Colon Carcinoma Metastatic in the Lung (tissue), 2 donors: ENCODE measurements around the genes HGF, ABCB1 and CLDN12.

GRCh38 chr7:80524526-80525094 is 12.7 kb upstream of the GNAT3 start:
- PRO-cap, 2 experiments, result no peak in any of the 2 experiments

DNA sequence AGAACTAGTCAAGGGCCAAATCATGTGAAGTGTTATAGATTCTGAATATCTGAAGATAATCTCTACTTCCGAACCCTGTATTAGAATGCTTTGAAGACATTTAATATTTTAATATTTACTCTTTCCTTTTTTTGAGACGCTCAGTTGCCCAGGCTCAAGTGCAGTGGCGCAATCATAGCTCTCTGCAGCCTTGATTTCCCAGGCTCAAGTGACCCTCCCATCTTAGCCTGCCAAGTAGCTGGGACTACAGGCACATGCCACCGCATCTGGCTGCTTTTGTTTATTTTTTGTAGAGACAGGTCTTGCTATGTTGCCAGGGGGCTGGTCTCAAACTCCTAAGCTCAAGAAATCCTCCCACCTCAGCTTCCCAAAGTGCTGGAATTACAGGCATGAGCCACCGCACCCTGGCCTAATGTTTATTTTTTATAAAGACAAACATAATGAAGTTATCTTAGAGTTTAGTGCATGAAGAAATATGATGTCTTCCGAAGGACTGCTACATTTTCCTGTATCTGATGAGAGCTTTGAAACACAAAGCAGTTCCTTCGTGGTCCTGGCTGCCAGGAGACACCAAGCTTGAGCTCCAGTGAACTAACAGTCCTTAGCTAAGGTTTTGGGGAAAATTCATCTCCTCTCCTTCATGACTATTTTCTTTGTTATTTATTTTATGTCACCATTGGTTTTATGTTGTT is 44.2 kb upstream of the CD36 start:
- PRO-cap, 2 experiments, result no peak in any of the 2 experiments

GRCh38 chr7:80623513-80624465 is 14.7 kb upstream of the CD36 start:
- PRO-cap, 2 experiments, result no peak in any of the 2 experiments

- PRO-cap, 2 experiments, result no peak in any of the 2 experiments
Observed at GRCh38 chr7:80640743-80641305, 2.4 kb downstream of the CD36 start.

DNA sequence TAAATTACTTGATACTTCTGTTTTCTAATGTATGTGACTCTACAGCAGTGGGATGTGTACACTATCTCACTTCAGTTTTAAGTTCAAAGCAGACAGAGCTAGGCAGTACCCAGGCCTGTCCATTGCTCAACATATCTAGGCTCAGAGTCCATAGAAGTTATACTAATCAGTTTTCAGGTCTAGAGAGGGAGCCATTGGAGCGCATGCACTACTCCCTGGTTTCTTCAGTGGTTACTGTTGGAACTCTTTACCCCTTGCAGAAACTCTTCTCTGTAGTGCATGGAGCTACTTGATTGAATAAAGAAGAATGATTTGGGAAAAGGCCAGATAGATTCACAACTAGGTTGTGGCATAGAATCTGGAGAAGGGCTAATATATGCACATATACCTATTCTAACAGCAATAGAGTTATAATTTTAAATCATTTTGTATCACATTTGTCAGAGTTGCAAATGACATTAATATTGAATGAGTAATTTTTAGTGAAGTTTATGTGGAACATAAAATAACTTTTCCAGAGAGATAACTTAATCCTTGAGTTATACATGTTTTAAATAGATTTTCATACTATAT is 4.5 kb downstream of the CD36 start:
- PRO-cap, 2 experiments, result no peak in any of the 2 experiments

- PRO-cap, 2 experiments, result no peak in any of the 2 experiments
Observed at GRCh38 chr7:81690212-81690842, 79.5 kb downstream of the HGF start.

- PRO-cap, 2 experiments, result no peak in any of the 2 experiments
Observed at GRCh38 chr7:81769822-81770821, at the start of gene HGF. HGF (minus strand) TSS chr7:81770047.

- PRO-cap, 2 experiments, result no peak in any of the 2 experiments
Observed at GRCh38 chr7:82391945-82392553, 51.5 kb downstream of the CACNA2D1 start.

DNA sequence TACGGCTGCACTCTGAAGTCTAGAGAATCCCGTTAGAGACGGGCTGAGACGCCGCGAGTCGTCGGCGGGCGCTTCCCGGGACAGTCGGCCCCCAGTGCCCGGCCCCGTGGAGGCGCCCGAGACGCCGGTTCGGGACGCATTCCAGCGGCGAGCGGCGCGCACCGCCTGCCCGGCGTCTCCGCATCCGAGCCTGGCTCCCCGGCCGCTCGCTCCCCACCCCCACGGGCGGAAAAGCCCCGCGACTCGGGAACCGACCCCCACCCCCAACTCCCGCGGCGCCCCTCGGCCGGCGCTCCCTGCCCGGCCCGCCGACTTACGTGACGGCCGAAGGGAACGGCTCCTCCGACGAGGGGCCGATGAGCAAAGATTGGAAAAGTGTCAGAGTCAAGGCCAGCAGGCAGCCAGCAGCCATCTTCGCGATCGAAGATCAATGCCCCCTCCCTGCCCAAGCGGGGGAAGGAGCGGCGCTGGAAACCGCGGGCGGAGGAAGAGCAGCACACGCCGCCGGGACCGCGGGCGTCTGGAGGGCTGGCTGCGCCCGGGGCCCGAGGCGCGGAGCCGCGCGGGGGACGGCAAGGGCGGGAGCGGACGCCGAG is 431 bp downstream of the CACNA2D1 start:
- PRO-cap, 2 experiments, result peak in 1 of 2 experiments; most common plus-strand start position 470 of the sequence (in 1)

- PRO-cap, 2 experiments, result no peak in any of the 2 experiments
Observed at GRCh38 chr7:84880008-84880944, 306.6 kb downstream of the SEMA3D start.

DNA sequence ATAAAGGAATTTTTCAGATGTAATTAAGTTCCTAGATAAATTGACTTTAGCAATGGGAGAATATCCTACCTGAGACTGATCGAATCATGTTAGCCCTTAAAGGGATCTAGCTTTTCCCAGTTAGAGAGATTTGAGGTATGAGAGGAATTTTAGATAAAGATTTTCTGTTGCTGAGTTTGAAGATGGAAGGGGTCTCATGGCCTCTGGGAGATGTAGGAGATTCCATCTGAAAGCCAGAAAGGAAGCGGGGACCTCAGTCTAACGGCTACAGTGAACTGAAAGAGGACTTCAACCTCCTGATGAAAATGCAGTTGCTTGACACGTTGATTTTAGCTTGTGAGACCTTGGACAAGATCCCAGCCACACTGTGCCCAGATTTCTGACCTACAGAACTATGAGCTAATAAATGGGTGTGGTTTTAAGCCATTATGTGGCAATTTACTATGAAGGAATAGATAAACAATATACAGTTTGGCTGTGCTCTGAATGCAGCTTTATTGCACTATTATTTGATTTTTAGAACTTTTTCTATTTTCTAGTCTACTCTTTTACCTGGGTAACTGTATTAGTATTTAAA is 342.3 kb upstream of the SEMA3D start:
- PRO-cap, 2 experiments, result no peak in any of the 2 experiments

- PRO-cap, 2 experiments, result no peak in any of the 2 experiments
Observed at GRCh38 chr7:87128858-87129525, 23.3 kb upstream of the DMTF1 start.

- PRO-cap, 2 experiments, result peak in 2 of 2 experiments; most common minus-strand start chr7:87600880 (in 2)
Observed at GRCh38 chr7:87600753-87601144, at the start of gene ABCB1. ABCB1 (minus strand) TSS chr7:87600884.

DNA sequence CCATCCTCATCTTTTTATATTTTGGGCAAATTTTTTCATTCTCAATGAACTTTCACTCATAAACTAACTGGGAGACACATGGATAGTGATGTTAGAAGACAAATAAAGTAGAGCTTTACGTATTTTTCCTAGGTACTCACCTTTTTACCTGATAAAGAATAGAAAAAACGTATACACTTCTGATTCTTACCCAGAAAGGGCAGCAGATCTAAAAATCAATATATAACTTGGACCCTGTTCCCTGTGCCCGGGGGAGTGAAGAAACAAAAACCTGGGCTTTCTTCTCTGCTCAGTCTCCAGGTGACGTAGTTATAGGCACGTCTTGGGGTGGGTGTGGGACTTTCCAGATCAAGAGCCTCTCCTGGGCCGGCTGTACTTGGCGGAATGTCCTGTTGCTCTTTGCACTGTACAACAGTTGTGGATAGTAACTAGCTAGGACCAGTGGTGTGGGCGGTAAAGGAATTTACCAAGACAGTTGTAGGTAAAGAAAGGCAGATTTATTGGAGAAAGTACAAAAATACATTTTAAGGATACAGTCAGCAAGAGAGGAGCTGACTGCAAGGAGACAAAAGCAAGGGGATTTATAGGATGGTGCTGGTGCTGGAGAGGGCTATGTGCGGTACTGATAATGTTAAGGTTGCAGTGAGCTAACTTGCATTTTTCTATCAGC is 40.4 kb upstream of the STEAP4 start:
- PRO-cap, 2 experiments, result no peak in any of the 2 experiments

DNA sequence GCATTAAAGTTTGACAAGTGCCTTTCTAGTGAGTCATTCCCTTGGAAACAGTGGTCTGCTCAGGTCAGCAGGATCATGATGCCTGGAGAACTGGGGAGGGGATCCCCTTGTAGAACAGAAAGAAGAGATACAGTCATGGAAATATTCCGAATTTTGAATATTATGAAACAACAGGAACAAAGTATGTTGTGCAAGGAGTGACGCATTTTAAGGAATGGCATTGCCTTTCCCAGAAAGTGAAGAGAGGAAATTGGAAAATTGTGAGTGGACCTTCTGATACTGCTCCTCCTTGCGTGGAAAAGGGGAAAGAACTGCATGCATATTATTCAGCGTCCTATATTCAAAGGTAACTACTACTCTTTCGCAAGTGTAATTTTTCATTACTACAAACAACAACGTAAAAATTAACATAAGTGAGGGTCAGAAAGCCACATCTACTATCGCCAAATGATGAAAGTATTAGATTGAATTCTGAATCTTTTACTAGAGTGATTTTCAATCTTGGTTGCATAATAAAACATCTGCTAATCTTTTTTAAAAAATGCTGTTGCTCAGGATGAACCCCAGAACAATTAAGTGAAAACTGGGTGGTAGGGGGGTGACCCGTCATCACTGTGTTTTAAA is 4.8 kb downstream of the STEAP2 start:
- PRO-cap, 2 experiments, result no peak in any of the 2 experiments

DNA sequence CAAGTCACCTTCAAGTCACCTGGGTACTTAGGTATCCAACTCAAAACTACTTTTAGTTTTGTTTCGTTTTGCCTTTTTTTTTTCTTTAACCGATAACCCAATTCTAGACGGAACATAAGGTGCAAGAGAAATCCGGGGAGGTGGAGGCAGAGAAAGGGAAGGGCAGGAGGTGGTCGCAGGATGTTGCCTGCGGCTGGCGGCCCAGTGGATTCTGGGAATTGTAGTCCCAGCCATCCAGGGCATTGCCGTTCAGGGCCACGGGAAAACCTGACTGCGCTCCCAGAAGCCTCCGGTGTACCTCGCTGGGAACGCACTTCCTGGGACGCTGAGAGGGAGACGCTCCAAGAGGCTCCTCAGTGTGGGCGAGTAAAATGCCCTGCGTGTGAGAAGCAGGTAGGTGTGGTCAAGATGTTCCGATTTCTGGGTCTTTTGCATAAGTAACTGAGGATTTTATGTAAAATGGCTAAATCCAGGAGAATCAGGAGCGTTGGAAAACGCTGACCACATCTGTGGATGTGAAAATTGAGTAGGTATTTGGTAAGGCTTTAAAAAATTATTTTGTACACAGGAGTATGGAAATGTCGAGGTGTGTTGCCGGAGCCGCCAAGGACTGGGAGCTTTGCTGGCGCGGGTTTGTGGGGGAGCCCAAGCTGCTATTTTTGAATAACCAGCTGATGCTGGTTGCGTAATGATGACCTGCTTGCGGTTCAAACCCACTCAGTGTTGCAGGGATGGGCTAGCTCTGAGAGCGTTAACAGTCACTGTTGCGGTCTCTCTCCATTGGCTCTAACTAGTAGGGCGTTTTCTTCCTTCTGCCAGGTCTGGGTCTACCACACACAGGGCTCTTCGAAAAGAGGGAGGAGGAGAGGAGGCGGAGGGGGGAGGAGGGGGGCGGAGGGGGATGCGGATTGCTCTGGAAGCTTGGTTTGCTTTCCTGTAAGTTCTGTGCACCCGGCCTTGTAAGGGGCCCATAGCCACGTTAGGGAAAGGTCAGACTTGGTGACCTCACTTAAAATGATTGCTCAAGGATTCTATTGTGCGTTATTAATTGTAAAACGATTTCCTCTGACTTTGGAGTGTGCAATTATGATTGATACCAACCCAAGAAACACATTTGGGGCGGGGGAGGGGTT is at the start of gene CLDN12:
CLDN12 (plus strand) TSS at position 305 of the 1,133 bp plus-strand sequence.
- PRO-cap, 2 experiments, result peak in 2 of 2 experiments; most common plus-strand start position 356 of the sequence (in 2); most common minus-strand start position 635 of the sequence (in 2)

DNA sequence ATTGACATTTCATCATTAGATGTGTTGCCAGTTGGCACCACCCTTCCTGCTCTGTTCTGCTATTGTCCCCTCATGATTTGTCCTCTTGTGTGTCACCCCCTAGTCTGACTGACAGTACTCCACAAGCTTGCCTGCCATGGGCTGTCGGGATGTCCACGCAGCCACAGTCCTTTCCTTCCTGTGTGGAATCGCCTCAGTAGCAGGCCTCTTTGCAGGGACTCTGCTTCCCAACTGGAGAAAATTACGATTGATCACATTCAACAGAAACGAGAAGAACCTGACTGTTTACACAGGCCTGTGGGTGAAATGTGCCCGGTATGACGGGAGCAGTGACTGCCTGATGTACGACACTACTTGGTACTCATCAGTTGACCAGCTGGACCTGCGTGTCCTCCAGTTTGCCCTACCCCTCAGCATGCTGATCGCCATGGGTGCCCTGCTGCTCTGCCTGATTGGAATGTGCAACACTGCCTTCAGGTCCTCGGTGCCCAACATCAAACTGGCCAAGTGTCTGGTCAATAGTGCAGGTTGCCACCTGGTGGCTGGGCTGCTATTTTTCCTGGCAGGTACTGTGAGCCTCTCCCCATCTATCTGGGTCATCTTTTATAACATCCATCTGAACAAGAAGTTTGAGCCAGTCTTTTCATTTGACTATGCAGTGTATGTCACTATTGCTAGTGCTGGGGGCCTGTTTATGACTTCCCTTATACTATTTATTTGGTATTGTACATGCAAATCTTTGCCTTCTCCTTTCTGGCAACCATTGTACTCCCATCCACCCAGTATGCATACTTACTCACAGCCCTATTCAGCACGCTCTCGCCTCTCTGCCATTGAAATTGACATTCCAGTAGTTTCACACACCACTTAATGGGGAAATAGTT is 9.5 kb downstream of the CLDN12 start:
- PRO-cap, 2 experiments, result no peak in any of the 2 experiments

DNA sequence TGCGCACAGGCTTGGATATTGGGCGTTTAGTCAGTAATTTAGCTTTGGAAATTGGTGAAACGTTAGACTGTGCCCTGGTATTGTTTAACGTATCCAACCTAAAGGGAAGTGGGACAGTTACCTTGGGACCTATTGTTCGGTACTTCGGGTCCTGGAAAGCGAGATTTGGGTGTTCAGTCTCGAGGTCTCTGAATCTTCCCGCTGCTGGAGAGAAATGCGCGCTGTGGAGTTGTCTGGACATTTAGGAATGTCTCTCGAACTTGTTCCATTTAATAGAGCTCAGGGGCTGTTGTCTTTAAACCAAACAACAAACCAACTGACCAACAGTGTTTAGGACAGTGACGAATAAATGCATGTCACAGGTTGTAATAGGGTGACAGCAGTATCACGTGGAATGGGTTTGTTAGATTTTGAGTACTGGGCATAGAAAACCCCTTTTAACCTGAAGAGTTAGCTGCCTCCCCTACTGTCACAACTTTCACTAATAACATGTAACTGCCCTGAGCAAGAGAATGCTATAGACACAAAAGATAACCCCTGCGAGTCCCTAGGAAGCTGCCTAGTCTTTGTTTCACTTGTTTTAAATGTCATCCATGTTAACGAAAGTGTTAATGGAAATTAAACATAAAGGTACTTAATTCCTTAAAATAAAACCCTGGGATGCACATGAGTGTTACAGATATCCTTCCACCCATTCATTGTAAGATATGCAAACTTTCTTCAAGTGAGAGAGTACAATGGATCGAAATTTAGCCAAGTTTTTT is 1.1 kb downstream of the CDK14 start:
- PRO-cap, 2 experiments, result peak in 1 of 2 experiments; most common plus-strand start position 173 of the sequence (in 1)

GRCh38 chr7:90621169-90621635 is 25.1 kb downstream of the CDK14 start:
- PRO-cap, 2 experiments, result no peak in any of the 2 experiments

GRCh38 chr7:90710234-90710874 is 114.2 kb downstream of the CDK14 start:
- PRO-cap, 2 experiments, result no peak in any of the 2 experiments